Amniotic epithelial cell (primary cell): ENCODE data around the gene RTN4.

DNA sequence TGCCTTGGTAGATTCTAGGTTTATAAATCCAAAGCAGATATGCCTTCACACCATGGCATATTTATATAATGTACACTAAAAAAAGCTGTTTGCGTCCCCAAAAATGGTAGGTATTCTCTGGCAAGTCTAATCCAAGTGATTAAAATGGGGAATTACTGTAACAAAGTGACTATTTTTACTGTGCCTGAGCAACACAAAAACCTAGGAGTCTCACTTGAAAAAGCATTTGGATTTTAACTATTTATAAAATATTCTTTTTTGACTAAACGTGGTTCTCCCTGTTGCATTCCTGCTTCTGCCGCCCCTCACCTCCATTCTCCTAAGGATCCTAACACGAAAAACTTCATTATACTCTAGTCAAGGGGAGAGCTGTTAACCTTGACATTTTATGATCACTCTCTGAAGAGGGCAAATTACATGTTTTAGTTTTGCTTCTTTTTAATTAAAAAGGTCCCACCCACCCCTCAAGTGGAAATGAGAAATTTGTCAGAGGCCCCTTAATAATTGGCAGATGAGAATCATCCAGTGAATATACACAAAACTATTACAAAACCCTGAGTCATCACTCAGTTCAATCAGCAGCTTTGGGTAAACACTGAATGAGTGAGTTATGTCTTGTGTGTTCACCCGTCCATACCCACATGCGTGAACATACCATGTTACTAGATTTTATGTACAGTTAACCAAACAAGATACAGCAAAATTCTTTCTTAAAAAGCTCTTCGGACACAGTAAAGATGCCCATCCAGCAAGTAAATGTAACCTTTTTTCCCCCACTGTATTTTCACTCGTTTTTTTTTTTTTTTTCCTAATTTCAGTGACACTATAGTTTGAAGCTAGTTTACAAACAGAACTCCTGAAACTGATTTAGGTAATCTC is 1.7 kb downstream of the PSME4 start:
- RRBS: no CpG with 5 or more reads among the region's 8 CpGs

DNA sequence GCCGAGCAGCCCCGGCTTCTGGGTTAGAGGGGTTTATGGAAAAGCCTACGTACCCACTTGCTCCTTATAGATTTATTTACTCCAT is 269 bp downstream of the ACYP2 start:
- RRBS: 6% methylated on average over 2 of the region's 3 CpGs

GRCh38 chr2:53994600-53995270 is 23.8 kb downstream of the ACYP2 start:
- RRBS: no CpG with 5 or more reads among the region's 5 CpGs

DNA sequence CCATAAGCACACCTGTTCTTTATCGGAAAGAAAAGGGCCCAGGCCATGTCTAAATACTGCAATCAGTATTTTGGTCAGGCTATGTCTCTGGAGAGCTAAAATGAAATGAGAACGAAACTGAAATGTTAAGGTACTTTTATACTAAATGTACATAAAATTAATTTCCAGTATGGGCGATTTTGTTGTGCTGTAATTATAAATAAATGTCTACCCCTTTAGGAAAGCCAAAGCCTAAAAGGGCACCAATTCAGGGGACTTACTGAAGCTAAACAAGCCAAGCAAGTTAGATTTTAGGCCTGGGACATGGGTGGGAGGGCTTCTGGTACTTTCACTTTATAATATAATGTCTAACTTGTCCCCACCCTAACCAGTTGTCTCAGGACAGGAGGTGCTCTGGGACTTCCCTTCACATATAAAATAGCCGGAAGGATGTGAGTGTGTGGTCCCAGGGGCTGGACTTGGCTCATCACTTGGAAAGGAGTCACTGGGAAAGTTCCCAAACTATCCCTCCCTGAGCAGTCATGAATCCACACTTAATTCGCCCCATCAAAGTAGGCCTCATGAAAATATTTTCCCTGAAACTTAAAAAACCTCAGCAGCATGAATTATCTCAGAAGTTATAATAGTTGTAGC is 56.2 kb downstream of the C2orf73 start:
- RRBS: no CpG with 5 or more reads among the region's 5 CpGs

- RRBS: no CpG with 5 or more reads among the region's 7 CpGs
Measured at GRCh38 chr2:54409539-54410263, 46.4 kb upstream of the SPTBN1 start.

DNA sequence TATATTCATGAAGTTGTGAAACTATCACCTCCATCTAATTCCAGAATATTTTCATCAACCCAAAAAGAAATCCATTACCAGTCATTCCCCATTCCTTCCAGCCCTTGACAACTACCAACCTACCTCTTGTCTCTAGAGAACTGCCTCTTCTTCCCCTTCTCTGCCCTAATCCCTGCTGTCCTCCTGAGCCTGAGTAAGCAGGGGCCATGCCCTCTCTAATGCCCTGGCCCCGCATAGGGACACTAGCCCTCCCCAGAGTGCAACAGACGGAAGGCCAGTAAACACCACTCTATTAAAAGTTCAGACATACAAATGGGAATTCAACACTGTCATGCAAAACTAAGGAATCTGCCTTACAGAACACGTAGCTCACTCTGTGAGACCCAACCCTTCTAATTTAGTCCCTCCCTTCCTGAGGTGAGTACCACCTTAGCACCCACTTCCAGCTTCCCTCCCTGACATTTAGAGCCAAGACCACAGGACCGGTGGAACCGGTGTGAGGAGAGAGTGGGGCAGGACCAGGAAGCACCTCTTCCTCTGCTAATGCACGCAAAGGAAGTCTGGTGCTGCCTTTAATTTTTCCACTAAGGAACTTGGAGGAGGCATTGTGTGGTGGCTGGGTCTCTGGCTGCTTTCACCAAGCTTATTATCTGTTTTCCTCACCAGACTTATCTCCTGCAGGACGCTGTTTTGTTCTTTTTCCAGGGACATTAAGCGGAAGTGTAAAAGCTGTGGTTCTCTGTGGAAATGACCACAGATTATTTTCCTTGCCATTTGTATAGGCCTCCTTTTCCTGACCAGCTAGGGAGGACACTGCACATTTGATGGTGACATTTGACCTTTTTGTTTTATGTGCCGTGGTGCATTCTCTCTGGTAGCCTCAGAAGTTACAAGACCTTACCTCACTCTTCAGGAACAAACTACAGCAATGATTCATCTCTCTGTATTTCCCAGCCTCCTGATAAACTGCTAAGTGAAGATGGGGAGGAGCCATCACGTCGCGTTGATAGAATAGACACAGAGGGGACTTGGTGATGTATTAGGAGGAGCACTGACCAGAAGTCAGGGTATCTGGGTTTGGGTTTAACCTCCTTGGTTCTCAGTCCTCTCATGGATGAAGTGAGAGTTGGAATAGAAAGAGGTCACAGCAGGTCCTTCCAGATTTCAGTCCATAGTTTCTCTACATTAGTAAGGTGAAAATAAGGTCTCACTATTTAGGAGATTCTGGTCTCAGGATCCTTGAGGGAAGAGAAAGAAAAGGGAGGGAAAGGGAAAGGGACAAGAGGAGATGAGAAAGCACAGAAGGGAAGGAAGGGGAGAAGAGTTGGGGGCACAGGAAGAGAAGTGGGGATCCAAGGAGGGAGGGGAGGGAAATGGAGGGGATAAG is 39.9 kb upstream of the SPTBN1 start:
- RRBS: no CpG with 5 or more reads among the region's 12 CpGs

DNA sequence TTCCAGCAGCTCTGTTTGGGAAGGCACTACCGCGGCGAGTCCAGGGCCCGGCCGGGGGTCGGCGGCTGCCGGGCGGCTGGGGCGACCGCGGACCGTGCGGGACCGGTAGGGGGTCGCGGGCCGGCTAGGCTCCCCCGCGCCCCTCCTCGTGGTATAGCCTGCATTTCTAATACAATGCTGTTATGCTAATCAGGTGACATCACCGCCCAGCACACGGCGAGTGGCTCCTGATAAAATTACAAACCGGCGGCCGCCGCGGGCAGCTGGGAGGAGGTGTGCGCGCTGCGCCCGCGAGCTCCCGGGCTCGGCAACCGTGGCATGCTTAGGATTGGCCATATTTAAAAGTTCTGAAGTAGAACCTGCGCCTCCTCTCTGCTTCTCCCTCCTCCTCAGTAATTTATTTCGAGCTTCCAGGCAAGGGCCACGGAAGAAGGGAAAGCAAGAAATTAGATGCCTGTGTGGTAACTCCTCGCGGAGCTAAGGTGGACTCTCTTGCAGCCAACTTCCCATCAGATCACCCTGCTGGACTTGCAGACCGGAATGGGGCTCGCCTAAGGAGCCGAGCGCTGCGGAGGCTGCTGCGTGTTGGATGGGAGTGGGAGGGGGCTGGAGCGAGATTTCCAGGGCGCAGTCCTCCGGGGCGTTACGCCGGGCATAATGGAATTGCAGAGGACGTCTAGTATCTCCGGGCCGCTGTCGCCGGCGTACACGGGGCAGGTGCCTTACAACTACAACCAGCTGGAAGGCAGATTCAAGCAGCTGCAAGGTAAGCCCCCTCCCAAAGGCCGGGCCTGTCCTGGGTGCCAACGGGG is 102.2 kb downstream of the SPTBN1 start:
- RRBS: 2% methylated on average over 25 of the region's 63 CpGs

GRCh38 chr2:54571892-54572270 is 115.8 kb downstream of the SPTBN1 start:
- RRBS: no CpG with 5 or more reads among the region's 1 CpG

GRCh38 chr2:54628618-54629194 is 94.8 kb upstream of the EML6 start:
- RRBS: no CpG with 5 or more reads among the region's 22 CpGs

DNA sequence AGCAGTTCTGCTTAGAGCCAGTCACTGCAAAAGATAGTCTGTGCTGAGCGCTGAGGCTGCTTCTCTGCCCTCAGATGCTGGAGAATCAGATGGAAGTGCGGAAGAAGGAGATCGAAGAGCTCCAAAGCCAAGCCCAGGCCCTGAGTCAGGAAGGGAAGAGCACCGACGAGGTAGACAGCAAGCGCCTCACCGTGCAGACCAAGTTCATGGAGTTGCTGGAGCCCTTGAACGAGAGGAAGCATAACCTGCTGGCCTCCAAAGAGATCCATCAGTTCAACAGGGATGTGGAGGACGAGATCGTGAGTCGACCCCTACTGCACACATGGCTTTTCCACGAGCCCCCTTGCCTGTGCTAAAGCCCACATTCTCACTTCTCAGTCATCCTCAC is 78.3 kb upstream of the EML6 start:
- RRBS: no CpG with 5 or more reads among the region's 12 CpGs

DNA sequence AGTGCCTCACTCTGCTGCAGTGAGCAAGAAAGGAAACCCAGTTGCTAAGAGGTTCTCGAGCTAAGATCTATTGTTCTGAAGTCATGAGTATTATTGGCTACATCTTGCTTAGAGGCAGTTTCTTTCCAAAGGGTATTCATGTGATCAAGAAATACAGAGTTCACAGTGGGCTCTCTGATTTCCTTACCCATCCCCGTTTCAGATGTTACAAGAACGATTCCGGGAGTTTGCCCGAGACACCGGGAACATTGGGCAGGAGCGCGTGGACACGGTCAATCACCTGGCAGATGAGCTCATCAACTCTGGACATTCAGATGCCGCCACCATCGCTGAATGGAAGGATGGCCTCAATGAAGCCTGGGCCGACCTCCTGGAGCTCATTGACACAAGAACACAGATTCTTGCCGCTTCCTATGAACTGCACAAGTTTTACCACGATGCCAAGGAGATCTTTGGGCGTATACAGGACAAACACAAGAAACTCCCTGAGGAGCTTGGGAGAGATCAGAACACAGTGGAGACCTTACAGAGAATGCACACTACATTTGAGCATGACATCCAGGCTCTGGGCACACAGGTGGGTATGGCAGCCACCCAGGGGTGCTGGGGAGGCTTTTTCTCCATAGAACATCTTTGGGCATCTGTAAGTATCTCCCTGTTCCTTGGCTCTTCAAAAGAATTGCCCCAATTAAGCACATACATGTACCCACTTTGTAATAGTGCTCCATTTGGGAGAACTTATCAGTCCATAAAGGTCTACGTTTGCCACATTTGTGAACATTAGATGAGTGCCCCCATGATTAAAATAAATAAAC is 73.8 kb upstream of the EML6 start:
- RRBS: no CpG with 5 or more reads among the region's 16 CpGs

- RRBS: no CpG with 5 or more reads among the region's 8 CpGs
Measured at GRCh38 chr2:54658883-54659348, 64.5 kb upstream of the EML6 start.

DNA sequence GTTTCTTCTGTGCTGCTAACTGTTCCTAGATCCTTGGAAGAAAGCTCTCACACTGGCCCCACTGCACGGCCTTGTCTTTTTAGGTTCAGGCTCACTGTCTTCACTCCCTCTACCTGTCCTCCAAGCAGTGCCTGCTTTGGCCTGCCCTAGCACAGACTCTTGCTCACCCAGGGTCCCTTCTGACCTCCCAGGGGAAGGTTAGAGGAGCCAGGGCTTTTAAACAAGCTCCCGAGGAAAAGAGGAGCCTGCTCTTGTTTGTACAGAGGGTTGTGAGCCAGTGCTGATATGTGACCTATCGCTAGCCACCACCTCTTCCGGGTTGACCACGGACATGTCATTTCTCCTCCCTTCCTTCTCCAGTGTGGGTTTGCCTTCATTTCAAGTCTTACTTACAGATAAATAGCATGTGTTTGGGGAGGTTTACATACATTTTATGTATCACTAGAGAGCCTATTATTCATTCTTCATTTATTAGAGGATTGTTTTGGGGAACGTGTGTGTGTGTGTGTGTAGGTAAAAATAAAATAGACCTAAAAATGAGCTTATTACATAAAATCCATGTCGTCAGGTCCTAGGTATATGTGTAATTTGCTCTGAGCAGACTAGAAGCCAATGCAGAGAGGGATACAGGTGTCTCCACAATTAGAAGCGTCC is 94.6 kb downstream of the RTN4 start:
- RRBS: no CpG with 5 or more reads among the region's 8 CpGs

GRCh38 chr2:54962141-54962916 is 87.9 kb downstream of the RTN4 start:
- RRBS: no CpG with 5 or more reads among the region's 14 CpGs

DNA sequence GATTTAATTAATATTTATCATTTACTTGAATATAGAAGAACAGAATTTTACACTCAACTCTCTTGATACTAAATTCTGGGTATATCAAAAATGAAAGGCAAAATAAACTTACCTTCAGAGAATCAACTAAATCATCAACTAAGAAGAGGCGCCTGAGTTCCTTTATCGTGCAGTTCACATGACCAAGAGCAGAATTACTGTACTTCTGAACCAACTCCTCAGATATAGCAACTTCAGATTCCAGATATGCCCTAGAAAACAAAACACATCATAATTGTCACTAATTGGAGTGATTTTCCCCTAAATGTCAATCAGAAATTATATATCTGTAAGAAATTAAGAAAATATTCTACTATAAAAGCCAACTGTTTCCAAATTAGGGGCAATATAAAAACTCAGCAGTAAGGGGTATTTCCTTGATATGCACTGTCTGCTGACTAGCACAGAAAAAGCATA is 67.8 kb downstream of the RTN4 start:
- RRBS: no CpG with 5 or more reads among the region's 2 CpGs

DNA sequence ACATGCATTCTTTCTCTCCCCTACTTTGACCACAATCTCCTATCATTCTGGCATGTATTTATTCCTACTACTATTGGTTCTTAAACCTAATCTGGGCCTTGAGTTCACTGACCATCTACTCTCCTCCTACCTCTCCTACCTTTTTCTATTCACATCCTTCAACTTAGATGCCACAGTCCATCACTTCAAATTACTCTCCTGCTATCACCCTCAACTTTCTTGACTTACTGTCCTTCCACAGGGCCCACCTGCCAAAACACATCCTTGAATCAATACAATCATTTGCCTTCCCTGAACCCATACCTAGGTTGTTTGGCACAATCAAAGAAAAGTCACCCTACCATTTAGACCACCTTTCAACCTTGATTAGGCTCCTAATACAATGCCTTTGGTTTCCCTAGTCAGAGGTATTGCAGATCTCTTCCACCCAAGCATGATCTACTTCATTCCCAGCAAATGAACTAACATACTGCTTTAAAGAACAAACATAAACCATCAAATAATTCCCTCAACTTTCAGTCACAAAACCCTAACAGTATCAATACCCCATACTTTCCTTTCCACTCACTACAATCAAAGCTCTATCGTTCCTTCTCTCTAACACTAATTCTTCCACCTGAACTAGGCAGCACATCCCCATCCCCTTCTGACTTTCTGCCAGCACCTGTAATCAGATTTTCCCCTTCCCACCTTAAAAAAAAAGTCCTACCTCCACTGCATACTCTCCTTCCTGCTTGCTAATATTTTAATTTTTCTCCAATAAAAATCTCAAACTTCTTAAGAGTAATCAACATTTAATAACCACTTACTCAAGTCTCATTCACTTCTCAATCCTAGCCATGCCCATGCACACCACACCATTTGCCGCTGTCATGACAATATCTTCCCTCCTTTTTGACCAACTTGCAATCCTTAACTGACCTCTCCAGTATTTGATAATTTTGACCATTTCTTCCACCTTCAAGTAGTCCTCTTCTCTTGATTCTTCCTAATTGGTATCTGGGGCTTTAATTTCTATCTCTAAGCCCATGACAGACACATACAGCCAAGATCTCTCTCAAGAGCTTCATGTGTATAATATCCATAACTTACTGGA is 27.0 kb downstream of the RTN4 start:
- RRBS: no CpG with 5 or more reads among the region's 2 CpGs

GRCh38 chr2:55049890-55050641 is at the start of gene RTN4:
RTN4 (minus strand) TSS chr2:55050451.
- RRBS: 1% methylated on average over 31 of the region's 73 CpGs

- RRBS: no CpG with 5 or more reads among the region's 3 CpGs
Measured at GRCh38 chr2:55119520-55120034, 69.3 kb upstream of the RTN4 start.

DNA sequence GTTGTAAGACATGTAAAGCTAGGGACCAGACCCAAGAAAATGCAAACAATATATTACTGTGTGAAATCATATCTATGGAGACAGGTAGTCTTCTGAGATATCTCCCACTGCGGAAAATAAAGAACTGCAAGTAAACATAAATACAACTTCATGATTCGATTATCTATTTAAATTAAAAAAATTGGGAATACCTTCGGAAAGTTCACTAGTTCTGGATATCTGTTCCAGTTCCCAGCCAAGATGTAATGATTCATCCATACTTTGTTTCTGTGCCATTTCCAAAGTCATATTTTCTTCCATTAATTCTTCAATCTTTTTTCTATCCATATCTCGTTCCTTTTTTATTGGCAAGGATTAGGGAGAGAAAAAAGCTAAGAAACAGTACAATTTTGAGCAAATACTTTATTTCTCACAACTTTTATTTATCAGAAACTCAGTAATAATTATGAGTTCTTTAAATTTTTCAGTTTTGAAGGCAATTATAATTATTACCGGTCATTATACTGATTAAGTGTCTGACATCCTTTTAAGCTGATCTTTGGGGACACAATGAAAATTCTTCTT is 74.5 kb upstream of the MTIF2 start:
- RRBS: no CpG with 5 or more reads among the region's 5 CpGs

DNA sequence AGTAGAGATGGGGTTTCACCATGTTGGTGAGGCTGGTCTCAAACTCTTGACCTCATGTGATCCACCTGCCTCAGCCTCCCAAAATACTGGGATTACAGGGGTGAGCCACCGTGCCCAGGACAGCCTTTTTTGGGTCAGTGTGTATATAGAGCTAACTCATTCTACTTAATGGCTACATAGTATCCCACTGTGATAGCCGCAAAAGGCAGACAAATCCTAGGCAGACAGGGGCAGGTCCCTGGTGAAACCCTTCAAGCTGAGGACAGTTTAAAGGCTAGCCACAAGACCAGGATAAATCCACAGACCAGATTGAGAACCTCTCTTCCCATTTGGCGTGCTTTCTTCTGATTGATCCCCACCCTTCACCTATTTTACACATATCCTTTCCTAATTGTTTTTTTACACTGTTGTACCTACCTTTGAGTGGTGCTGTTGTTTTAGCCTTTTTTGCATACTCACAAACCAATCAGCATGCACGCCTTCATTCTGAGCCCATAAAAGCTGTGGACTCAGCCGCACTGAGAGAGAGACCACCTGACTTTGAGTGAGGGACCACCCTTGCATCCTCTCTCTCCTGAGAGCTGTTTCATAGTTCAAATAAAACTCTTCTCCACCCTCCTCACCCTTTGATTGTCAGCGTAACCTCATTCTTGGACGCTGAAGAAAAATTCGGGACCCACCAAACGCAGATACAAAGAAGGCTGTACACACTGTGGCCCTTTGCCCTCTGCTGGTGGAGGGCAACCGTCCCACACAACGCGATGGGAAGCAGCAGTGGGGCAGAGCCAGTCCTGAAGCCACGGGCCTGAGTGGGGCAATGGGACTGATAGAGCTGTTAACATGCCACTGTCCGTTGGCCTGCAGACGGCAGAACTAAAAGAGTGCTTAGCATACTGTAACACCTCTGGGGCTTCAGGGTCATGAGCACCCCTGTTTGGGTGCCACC is 3.8 kb upstream of the PPP4R3B start:
- RRBS: no CpG with 5 or more reads among the region's 15 CpGs